Vermiform appendix (tissue), 1 donor: ENCODE data around the genes PSME1, RNF31, TINF2 and NFATC4.

- PRO-cap, result bidirectional peak, plus-strand start at chr14:24136203, minus-strand start at chr14:24135983
Observed at GRCh38 chr14:24135266-24136315, at the start of gene PSME1. Gene PSME1 (plus strand): TSS chr14:24136194.

DNA sequence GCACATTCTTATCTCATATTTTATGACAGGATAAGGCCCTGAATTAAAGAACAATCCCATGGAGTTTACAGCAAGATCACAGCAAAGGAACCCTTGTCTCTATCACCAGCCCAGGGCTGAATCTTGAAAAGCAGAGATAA, 605 bp upstream of the EMC9 start:
- PRO-cap, result unidirectional peak, plus-strand start at position 73 of the sequence

DNA sequence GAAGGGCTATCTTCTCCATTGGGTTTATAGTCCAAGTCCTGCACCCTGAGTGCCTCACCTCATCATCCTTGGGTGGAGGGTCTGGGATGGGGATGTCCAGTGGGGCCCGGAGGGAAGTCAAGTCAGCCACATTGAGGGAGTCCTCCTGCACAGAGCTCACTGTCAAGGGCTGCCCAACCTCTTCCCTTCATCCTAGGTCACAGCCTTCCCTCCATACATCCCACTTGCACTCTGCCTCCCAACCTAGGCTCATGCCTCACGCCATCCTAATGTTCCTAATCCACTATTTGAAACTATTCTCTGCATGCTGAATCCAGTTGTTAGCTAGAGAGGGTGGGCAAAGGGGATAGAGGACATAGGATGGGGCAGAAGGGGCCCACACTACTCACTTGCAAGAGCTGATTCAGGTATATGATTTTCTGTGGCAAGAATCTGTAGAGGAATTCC, 1.1 kb downstream of the PSME2 start:
- PRO-cap, result unidirectional peak, minus-strand start at position 263 of the sequence

DNA sequence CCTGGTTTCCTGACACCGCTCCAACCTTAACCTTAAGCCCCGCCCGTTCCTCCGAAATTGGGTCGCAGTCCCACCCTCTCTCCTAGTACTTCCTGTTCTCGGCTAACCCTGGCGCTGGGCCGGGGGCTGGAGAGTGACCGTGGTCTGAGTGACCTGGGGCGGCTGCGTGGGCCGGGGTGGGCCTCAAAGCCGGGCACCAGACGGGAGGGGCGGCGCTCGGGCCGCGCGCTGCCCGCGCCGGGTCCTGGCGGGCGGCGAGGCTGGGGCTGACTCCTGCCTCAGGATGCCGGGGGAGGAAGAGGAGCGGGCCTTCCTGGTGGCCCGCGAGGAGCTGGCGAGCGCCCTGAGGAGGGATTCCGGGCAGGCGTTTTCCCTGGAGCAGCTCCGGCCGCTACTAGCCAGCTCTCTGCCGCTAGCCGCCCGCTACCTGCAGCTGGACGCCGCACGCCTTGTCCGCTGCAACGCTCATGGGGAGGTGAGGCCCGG, at the start of gene RNF31:
TSS of gene RNF31 (plus strand) at position 83 of the 486 bp plus-strand sequence.
- PRO-cap, result bidirectional peak, plus-strand start at position 105 of the sequence, minus-strand start outside the sequence

- PRO-cap, result no peak
Observed at GRCh38 chr14:24161886-24162515, 936 bp downstream of the IRF9 start.

- PRO-cap, result no peak
Observed at GRCh38 chr14:24196675-24196937, 1.4 kb upstream of the TM9SF1 start.

DNA sequence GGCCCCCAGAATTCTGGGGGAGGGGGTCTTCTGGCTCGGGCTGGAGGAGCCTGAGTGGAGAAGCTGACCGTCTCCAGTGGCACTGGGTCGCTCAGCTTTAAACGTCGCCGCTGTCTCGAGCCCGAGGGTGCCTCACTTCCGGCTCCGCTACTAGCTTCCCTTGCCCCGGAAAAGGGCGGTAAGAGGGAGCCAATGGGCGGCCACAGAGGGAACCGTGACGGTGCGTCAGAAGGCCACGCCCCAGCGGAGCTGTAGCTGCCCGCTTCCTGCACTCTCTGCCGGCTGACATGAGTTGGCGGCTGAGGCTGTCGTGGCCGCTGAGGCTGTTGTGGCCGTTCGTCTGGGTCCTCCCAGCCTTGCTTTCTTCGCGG, at the start of gene TINF2:
TSS of gene TINF2 (minus strand) at position 134 of the 371 bp plus-strand sequence.
- PRO-cap, result bidirectional peak, plus-strand start at position 285 of the sequence, minus-strand start at position 129 of the sequence

- PRO-cap, result no peak
Observed at GRCh38 chr14:24257922-24258860, 4.8 kb downstream of the TGM1 start.

GRCh38 chr14:24259827-24260265, 3.1 kb downstream of the TGM1 start:
- PRO-cap, result no peak

GRCh38 chr14:24298690-24299536, 667 bp downstream of the DHRS1 start:
- PRO-cap, result unidirectional peak, plus-strand start at chr14:24299149

- PRO-cap, result no peak
Observed at GRCh38 chr14:24307292-24307653, 504 bp downstream of the CIDEB start.

- PRO-cap, result no peak
Observed at GRCh38 chr14:24312162-24312574, 866 bp downstream of the LTB4R start.

GRCh38 chr14:24321992-24322509, 10.7 kb downstream of the LTB4R start:
- PRO-cap, result no peak

- PRO-cap, result bidirectional peak, plus-strand start at chr14:24368191, minus-strand start at chr14:24367880
Observed at GRCh38 chr14:24367755-24368313, at the start of gene NFATC4. Gene NFATC4 (plus strand): TSS chr14:24368184.

DNA sequence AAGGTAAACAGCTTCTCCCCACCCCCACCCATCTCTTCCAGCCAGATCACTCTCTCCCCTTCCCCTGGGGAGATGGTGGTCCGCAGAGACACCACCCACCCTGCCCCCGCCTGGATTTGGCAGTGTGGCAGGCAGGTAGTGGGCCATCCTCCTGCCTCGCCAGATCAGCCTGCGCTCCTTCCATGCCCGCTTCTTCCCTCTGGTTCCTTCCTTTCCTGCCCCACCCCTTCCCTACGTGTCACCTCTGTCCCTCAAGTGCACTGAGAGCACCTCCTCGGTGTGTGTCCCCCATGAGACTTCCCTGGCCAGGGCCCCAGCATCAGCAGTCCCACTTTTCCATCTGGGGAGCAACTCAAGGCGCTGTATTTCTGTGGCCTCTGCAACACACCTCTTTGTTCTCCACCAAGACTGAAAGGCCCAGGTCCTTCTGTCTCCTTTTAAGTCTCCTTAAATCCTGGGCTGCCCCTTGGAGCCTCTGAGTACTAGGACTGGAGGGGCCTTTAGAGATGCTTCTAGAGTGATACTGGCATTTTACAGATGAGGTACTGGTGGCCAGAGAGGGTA, 721 bp downstream of the NYNRIN start:
- PRO-cap, result unidirectional peak, minus-strand start at position 201 of the sequence

DNA sequence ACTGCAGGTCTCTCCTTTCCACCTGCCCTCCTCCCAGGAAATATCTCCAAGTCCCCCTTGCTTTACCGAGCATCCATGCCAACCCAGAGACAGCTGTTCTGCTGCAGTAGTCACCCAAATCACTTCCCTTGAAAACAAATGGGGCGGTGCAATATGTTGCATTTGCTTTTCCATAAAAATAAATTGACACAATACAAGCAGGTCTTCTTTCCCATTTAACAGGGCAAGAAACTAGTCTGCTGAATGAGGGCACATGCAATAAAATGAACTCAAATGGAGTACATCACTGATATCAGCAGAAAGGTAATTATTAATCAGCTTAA, 175.0 kb upstream of the GZMB start:
- PRO-cap, result no peak

DNA sequence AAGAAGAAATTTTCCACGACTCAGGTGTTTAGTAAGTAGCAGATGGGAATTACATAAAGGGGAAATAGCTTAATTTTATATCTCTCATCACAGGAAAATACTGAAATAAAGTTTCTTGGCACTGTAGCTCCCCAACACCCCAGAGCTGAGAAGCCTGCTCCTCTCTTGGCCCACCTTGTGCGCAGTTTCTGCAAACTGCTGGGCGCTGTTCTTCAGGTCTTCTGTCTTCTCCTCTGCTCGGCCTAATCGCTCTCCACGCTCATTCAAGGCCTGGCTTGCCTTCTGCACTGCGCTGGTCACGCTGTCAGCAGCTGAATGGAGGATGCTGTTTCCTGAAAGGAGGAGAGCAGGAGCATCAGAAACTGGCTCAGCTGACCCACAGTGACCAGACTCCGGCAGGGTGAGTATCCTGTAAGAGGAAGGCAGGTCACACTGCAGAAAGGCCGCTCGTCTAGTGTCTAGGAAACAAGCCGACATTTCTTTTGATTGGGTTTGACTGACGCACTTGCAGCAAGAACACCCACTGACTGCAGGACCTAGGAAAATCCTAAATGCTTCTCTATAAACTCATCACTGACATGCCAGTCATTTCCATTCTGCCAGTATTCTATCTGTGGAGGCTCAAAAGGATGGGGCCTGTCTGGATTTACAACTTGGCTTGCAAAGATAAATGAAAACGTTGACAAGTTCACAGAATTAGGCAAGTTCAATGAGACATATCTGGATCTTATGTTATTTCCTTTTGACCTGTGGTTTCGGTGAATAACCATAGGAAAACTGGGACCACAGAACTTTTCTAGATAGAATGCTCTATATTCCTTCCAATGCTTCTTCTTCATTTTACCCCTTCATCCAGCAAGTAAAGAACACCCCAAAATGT, 185.1 kb upstream of the GZMB start:
- PRO-cap, result no peak

DNA sequence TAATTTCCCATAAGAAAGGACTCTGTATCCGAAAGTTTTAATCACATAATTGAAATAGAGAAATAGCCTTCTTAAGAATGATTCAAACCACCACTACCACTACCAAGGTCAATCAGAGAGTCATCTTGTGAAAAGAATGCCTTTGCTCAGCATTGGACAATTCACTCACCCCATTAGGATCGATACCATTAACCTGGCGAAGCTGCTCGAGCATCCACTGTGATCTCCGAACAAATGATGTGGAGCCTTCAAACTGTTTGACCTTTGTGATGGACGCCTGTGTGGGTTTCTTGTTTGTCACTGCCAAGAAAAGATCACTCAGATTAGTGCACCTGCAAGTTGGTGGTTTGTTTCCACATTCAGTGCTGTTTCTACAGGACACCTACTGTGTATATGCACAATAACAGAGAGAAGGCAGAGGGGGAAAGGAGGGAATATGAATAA, 193.1 kb downstream of the STXBP6 start:
- PRO-cap, result no peak

DNA sequence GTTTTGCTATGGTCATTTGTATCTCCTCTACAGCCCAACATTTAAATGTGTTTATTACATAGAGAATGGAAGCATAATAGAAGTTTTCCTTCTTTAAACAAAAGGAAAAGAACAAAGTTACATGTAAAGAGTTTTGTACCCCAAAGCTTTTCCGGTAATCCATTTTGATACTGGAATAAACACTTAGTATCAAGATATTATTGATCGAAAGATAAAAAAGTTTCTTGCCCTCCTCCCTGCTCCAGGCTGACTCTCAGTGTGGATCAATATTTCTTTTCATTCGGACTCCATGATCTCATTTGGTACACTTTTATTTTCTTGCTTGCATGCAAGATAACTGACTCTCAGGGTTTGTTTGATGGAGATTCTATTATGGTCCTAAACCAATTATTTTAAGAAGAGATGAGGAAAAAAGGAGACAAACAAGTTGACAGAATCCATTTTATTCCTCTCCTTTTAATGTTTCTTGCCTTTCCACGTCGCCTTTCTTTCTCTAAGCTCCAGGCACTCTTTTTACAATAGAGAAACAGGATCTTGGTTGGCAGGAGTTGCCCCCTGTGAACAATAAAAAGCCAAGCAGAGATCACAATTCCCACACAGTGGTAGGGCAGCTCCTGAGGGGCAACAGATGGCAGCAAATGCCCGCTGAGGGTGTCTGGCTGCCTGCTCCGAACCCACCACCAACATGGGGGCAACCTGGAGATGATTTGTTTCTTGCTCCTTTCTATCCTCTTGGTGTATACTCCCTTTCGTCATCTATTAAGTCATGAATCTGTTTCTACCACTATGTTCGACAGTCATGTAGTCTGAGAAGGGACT, 170.5 kb downstream of the STXBP6 start:
- PRO-cap, result no peak

- PRO-cap, result no peak
Observed at GRCh38 chr14:26331030-26331229, 266.9 kb downstream of the NOVA1 start.